HepG2 (cell line): ENCODE measurements around a stretch of chr14.

DNA sequence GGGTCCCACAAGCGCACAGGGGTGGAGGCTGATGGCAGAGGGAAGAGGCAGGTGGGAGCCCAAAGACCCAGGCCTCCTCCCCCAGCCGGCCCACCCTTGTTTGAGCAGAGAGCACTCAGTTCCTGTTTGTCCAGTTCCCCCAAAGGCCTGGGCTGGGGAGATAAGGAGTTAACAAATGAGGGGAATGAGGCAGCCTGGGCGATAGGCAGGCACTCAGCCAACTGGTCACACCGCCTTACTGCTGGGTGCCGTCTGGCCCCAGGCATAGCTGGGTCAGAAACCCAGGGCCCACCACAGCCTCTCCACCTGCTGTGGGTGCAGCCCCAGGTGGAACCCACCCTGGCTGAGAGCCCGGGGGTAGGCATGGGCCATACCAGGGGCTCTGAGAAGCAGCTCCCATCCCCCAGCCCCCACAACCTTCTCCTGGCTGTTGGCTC, 16.8 kb downstream of the DEGS2 start:
- RRBS, 2 experiments: 72 to 100% methylated on average over 1 to 2 of the region's 6 CpGs
CAGE:
- cytosol, long polyA minus RNA: no peak
- cytosol, long polyA plus RNA: no peak
- long polyA plus RNA: no peak
- nucleus, long polyA minus RNA: no peak
- nucleus, long polyA plus RNA: no peak

GRCh38 chr14:100144826-100145716, 14.4 kb downstream of the DEGS2 start:
- RRBS, 2 experiments: 9 to 18% methylated on average over 4 of the region's 24 CpGs
CAGE:
- cytosol, long polyA minus RNA: no peak
- cytosol, long polyA plus RNA: no peak
- long polyA plus RNA: no peak
- nucleus, long polyA minus RNA: no peak
- nucleus, long polyA plus RNA: no peak

- RRBS, 2 experiments: no CpG with 5 or more reads among the region's 30 CpGs
CAGE:
- cytosol, long polyA minus RNA: no peak
- cytosol, long polyA plus RNA: no peak
- long polyA plus RNA: no peak
- nucleus, long polyA minus RNA: no peak
- nucleus, long polyA plus RNA: no peak
Observed at GRCh38 chr14:100165293-100165831, 5.9 kb upstream of the DEGS2 start.

- RRBS, 2 experiments: 4 to 6% methylated on average over 11 to 14 of the region's 21 CpGs
CAGE:
- cytosol, long polyA minus RNA: no peak
- cytosol, long polyA plus RNA: no peak
- long polyA plus RNA: no peak
- nucleus, long polyA minus RNA: no peak
- nucleus, long polyA plus RNA: no peak
Observed at GRCh38 chr14:100214603-100214851, 24.4 kb upstream of the YY1 start.

GRCh38 chr14:100304792-100305204, 1.4 kb downstream of the SLC25A29 start:
- RRBS, 2 experiments: 72% methylated on average over 5 of the region's 18 CpGs
CAGE:
- cytosol, long polyA minus RNA: no peak
- cytosol, long polyA plus RNA: no peak
- long polyA plus RNA: no peak
- nucleus, long polyA minus RNA: no peak
- nucleus, long polyA plus RNA: no peak

DNA sequence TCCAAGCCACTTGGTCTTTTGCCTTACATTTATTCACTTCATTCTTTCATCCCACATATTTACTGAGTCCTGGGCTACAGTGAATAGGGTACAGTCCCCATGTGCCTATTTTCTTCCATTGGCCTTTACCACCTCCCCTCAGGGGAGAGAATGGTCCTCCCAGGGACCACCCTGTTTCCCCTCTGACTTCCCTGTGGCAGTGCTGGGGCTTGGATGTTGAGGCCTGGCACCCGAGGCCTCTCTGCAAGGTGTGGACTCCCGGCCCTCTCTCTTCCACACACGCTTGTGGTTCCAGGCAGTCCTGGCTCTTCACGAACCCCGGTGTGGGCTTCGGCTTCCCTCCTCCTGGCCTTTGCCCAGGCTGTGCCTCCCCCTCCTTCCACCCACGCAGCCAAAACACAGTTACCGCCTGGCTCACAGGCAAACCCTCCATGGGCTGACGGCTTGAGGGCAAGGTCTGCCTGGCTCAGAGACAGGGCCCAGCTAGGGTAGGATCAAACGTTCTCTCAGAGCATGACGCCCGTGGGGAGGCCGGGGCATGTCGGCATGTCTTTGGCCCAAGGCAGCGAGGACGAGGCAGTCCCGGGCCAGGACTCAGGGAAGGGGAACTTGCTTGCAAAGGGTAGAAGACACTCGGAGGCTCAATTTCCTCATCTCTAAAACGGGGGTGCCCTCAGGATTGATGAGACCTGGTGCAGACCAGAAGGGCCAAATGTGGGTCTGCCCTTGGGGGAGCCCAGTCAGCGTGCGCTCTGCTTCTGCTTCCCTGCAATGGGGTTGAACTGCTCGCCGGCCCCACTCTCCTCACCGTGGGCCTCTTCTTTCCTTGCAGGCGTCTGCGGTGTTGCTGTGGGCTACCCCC, 2.0 kb downstream of the SLC25A47 start:
- RRBS, 2 experiments: 6 to 7% methylated on average over 9 of the region's 26 CpGs
CAGE:
- cytosol, long polyA minus RNA: no peak
- cytosol, long polyA plus RNA: no peak
- long polyA plus RNA: no peak
- nucleus, long polyA minus RNA: no peak
- nucleus, long polyA plus RNA: no peak

GRCh38 chr14:100341078-100341893, 18.1 kb downstream of the SLC25A47 start:
- RRBS, 2 experiments: no CpG with 5 or more reads among the region's 11 CpGs
CAGE:
- cytosol, long polyA minus RNA: no peak
- cytosol, long polyA plus RNA: no peak
- long polyA plus RNA: no peak
- nucleus, long polyA minus RNA: no peak
- nucleus, long polyA plus RNA: no peak

DNA sequence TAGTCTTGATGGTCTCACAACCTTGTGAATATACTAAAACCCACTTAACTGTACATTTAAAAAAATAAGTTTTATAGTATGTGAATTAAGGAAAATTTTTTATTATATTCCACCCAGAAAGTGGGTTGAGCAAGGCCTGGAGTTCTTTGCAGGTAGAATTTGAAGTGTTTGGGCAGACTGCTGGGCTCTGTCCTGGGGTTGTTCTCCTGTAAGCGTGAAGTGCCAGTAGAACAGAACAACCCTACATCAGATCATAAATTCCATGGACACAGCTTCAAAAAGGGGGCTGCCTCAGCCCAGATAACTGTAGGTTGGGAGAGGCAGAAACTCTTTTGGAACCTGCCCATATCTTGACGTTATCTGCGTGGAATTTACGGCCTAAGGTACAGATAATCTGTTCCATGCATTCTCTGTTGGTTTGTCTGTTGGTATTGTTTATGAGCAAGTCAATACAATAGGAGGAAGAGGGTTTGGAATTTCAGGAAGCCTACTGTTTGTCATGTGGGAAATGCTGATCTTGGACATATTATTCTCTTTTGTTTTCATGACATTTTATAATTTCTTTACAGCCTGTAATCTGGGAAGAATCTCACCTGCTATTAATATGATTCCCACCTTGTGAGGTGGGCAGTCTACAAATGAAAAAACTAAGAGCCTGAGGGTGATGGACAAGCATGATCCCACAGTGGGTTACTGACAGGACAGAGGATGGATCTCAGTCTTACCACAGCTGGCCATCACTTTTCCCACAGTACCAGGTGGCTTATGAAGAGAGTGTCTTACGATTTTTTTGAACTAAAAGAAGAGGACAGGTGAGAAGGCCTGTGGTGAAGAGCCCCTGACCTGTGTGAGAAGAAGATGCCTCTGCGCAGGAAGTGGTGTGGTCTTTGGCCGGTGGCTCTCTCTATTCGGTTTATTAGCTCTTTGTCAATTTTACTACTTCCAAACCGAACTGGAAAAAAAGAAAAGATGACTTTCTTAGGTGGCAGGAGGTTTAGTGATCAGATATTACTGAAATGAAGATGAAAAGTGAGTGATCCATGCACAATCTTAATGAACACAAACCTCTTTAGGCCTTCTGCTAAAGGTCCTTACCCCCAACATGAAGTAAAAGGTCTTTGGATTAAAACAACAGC, 15.1 kb downstream of the WARS1 start:
- RRBS, 2 experiments: no CpG with 5 or more reads among the region's 9 CpGs
CAGE:
- cytosol, long polyA minus RNA: no peak
- cytosol, long polyA plus RNA: no peak
- long polyA plus RNA: no peak
- nucleus, long polyA minus RNA: no peak
- nucleus, long polyA plus RNA: no peak

- RRBS, 2 experiments: no CpG with 5 or more reads among the region's 1 CpG
CAGE:
- cytosol, long polyA minus RNA: no peak
- cytosol, long polyA plus RNA: no peak
- long polyA plus RNA: no peak
- nucleus, long polyA minus RNA: no peak
- nucleus, long polyA plus RNA: no peak
Observed at GRCh38 chr14:100374495-100374884, 657 bp downstream of the WARS1 start.

DNA sequence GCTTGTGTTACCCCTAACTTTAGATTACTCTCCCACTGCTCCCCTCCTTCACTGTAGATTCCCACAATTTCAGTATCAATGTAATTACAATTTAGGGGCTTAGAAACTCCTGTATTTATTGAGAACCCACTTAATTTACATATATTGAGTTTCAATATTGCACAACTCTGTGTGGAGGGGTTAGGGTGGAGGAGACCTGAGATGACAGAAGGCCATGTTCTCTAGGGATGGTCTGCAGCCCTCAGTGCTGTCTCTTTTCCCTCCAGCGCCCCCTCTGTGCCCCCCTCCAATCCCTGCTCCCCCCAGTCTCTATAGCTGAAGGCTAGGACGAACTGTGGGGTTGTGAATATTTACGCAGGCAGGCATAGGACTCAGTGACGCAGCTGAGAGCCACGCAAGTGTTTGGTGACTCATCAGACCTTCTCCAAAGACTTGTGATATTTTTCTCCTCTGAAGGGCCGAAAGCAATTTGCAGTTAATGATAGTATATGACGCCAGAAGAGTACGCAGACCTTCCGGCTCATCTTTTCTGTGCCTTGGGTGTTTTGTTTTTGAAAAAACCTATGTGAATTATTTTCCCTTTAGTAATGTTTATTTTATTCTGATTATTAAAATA, 32.1 kb downstream of the WDR25 start:
- RRBS, 2 experiments: no CpG with 5 or more reads among the region's 9 CpGs
CAGE:
- cytosol, long polyA minus RNA: no peak
- cytosol, long polyA plus RNA: no peak
- long polyA plus RNA: no peak
- nucleus, long polyA minus RNA: no peak
- nucleus, long polyA plus RNA: no peak

DNA sequence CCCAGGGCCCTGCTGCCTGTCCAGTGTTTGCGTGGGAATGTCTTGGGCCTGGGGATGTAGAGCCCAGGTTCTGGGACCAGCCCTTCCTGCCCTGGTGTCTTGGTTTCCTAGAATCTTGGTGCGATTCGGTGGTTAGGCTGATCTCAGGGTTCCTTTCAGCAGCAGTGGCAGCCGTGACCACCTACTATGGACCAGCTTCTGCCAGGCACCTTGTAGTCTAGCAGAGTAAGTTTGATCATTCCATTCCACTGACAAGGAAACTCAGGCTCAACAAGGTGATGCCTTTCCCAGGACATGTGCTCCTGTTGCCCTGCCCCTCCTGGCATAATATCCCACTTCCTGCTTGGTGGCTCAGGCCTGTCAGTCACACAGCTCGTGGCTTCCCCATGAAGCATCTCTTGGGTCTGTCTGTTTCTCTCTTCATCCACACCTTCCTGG, 48.3 kb downstream of the WDR25 start:
- RRBS, 2 experiments: no CpG with 5 or more reads among the region's 5 CpGs
CAGE:
- cytosol, long polyA minus RNA: no peak
- cytosol, long polyA plus RNA: no peak
- long polyA plus RNA: no peak
- nucleus, long polyA minus RNA: no peak
- nucleus, long polyA plus RNA: no peak

GRCh38 chr14:100476389-100476805, 100.1 kb downstream of the WDR25 start:
- RRBS, 2 experiments: no CpG with 5 or more reads among the region's 11 CpGs
CAGE:
- cytosol, long polyA minus RNA: no peak
- cytosol, long polyA plus RNA: no peak
- long polyA plus RNA: no peak
- nucleus, long polyA minus RNA: no peak
- nucleus, long polyA plus RNA: no peak

- RRBS, 2 experiments: no CpG with 5 or more reads among the region's 6 CpGs
CAGE:
- cytosol, long polyA minus RNA: no peak
- cytosol, long polyA plus RNA: no peak
- long polyA plus RNA: no peak
- nucleus, long polyA minus RNA: no peak
- nucleus, long polyA plus RNA: no peak
Observed at GRCh38 chr14:100486340-100486656, 100.9 kb downstream of the BEGAIN start.

- RRBS, 2 experiments: no CpG with 5 or more reads among the region's 18 CpGs
CAGE:
- cytosol, long polyA minus RNA: no peak
- cytosol, long polyA plus RNA: no peak
- long polyA plus RNA: no peak
- nucleus, long polyA minus RNA: no peak
- nucleus, long polyA plus RNA: no peak
Observed at GRCh38 chr14:100547770-100548448, 39.3 kb downstream of the BEGAIN start.

DNA sequence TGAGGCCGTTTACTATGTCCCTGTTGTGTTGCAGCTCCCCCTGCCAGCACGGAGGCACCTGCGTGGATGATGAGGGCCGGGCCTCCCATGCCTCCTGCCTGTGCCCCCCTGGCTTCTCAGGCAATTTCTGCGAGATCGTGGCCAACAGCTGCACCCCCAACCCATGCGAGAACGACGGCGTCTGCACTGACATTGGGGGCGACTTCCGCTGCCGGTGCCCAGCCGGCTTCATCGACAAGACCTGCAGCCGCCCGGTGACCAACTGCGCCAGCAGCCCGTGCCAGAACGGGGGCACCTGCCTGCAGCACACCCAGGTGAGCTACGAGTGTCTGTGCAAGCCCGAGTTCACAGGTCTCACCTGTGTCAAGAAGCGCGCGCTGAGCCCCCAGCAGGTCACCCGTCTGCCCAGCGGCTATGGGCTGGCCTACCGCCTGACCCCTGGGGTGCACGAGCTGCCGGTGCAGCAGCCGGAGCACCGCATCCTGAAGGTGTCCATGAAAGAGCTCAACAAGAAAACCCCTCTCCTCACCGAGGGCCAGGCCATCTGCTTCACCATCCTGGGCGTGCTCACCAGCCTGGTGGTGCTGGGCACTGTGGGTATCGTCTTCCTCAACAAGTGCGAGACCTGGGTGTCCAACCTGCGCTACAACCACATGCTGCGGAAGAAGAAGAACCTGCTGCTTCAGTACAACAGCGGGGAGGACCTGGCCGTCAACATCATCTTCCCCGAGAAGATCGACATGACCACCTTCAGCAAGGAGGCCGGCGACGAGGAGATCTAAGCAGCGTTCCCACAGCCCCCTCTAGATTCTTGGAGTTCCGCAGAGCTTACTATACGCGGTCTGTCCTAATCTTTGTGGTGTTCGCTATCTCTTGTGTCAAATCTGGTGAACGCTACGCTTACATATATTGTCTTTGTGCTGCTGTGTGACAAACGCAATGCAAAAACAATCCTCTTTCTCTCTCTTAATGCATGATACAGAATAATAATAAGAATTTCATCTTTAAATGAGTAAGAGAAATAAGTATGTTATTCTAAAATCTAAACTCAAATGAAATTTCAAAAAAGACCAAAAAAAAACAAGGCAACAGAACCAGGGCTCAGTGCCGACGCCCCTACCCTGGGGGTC, 7.8 kb downstream of the DLK1 start:
- RRBS, 2 experiments: no CpG with 5 or more reads among the region's 55 CpGs
CAGE:
- cytosol, long polyA minus RNA: no peak
- cytosol, long polyA plus RNA: start-site peak on the plus strand centred at position 678 of the sequence, 505 bp wide, 3,651 and 5,440 reads in 2 replicates; start-site peak on the minus strand centred at position 928 of the sequence, 82 bp wide, 962 and 654 reads in 2 replicates
- long polyA plus RNA: start-site peak on the plus strand centred at position 776 of the sequence, 398 bp wide, 7,141 and 8,185 reads in 2 replicates; start-site peak on the minus strand centred at position 935 of the sequence, 141 bp wide, 703 and 23 reads in 2 replicates
- nucleus, long polyA minus RNA: no peak
- nucleus, long polyA plus RNA: start-site peak on the plus strand centred at position 759 of the sequence, 357 bp wide, 1,921 and 1,565 reads in 2 replicates; start-site peak on the minus strand centred at position 935 of the sequence, 140 bp wide, 96 and 67 reads in 2 replicates

DNA sequence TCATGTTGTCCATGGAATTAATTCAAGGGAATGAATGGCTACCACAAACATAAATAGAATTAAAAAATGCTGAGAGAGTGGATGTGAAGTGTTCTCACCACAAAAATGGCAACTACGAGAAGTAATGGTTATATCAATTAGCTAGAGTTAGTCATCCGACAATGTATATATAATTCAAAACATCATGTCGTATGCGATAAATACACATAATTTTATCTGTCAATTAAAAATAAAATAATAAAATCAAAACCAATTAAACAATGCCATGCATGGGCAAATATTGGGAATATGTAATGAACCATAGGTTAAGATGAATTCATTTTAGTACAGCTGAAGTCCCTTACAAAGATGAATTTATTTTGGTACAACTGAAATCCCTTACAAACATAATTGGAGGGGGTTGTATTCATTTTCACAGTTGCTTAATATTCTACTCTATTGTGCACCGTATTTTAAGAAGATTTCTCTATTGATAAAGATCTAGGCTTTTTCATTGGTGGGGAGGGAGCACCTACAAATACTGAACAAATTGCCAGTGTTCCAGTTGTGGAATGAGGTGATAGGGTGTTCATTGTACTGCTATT, 20.5 kb upstream of the RTL1 start:
- RRBS, 2 experiments: no CpG with 5 or more reads among the region's 5 CpGs
CAGE:
- cytosol, long polyA minus RNA: no peak
- cytosol, long polyA plus RNA: no peak
- long polyA plus RNA: no peak
- nucleus, long polyA minus RNA: no peak
- nucleus, long polyA plus RNA: no peak

DNA sequence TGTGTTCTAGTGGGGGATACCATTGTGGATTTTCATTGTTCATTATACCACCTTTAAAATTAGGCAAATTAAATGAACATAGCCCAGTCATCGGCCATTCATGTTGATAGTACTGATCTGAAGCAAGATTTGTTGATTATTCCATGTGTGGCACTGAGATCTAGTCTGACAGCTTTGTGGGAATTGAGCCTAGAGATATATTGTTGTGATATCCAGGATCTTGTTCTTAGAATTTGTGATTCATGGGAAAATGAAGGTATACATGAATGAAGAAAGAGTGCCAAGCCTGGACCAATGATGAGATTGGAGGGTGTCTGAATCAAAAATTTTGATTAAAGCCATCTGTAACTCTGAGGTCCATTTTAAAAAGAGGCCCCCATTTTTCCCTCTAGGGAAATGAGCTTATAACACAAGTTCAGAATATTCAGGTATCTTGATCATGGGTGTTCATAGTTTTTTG, 39.7 kb upstream of the RTL1 start:
- RRBS, 2 experiments: no CpG with 5 or more reads among the region's 1 CpG
CAGE:
- cytosol, long polyA minus RNA: no peak
- cytosol, long polyA plus RNA: no peak
- long polyA plus RNA: no peak
- nucleus, long polyA minus RNA: no peak
- nucleus, long polyA plus RNA: no peak

- RRBS, 2 experiments: 12 to 32% methylated on average over 4 to 6 of the region's 46 CpGs
CAGE:
- cytosol, long polyA minus RNA: no peak
- cytosol, long polyA plus RNA: no peak
- long polyA plus RNA: no peak
- nucleus, long polyA minus RNA: no peak
- nucleus, long polyA plus RNA: no peak
Observed at GRCh38 chr14:101364515-101365394, 396.8 kb upstream of the PPP2R5C start.

- RRBS, 2 experiments: no CpG with 5 or more reads among the region's 9 CpGs
CAGE:
- cytosol, long polyA minus RNA: no peak
- cytosol, long polyA plus RNA: no peak
- long polyA plus RNA: no peak
- nucleus, long polyA minus RNA: no peak
- nucleus, long polyA plus RNA: no peak
Observed at GRCh38 chr14:101476350-101476887, 285.1 kb upstream of the PPP2R5C start.

DNA sequence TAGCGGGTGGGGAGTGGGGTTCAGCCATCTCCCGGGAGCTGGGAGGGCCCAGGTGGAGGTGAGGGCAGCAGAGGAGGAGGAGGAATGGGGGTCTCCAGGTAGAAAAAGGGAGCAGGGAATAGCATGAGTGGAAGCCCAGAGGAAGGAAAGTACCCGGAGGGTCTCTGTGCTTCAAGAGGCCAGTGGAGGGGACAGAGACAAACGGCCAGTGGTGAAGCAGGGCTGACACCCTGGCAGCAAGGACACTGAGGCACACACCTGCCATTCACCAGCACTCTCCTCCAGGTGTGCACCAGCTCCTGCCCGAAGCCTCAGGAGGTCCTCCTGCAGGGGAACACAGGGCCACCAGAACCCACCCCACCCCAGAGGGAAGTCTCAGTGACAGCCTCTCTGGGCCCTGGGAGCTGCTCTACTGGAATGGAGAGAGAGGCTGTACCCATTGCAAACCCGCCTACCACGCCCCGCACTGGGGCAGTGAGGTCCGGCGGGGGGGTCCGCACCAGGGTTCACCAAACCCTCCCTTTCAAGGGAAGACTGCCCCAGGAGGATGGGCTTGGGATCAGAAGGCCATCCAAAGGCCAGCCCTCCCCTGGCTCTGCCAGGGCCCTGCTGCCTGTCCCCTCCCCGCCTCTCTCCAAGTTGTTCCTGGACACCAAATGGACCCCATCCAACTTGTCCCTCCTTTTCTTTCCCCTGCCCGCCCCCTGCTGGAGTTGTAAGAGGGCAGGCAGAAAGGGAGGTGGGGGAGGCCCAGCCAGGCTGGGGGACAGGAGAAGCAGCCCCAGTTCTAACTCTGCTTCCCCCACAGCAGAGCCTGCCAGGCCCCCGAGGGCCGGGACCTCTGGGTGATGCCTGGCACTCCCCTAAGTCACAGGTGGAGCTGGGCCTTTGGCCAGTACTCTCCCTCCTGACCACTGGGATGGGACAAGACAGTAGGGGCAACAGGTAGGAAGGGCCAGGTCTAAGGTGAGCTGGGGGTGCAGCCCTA, 203.7 kb upstream of the PPP2R5C start:
- RRBS, 2 experiments: 0% methylated on average over 1 to 2 of the region's 15 CpGs
CAGE:
- cytosol, long polyA minus RNA: no peak
- cytosol, long polyA plus RNA: no peak
- long polyA plus RNA: no peak
- nucleus, long polyA minus RNA: no peak
- nucleus, long polyA plus RNA: no peak